ENCODE measurements around a stretch of chr16.

- RRBS = 4% methylated on average over 18 of the region's 23 CpGs
Observed at GRCh38 chr16:30395665-30395848, 337 bp downstream of the ZNF48 start.

DNA sequence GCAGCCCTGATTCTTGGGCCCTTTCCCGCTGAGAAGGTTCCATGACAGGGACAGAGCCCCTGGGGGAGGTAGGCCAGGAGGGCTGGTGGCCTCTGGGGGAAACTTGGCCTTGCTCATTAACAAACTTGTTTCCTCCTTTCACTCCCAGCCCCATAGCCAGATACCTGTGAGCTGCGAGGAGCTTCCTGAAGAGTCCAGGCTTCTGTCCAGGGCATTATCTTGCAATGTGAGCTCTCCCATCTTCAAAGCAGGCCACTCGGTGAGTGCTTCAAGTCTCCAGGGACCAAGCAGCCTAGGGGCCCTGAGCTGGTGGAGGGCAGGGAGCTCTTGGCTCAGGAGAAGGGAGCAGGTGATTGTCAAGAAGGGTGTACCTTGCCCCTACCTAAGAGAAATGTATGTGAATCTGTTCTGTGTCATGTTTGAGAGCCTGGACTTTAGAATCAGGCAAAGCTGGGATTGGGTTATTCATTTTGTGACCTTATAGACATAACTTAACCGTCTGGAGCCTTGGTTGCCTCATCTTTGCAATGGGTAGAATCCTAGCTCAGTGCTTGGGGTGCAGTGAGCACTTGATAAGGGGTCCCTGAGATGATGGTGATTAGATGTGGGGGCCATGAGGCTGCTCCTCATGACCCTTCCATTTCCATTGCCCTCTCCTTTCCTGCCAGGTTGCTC lies 16.0 kb downstream of the ZNF768 start:
- RRBS = no CpG with 5 or more reads among the region's 4 CpGs

DNA sequence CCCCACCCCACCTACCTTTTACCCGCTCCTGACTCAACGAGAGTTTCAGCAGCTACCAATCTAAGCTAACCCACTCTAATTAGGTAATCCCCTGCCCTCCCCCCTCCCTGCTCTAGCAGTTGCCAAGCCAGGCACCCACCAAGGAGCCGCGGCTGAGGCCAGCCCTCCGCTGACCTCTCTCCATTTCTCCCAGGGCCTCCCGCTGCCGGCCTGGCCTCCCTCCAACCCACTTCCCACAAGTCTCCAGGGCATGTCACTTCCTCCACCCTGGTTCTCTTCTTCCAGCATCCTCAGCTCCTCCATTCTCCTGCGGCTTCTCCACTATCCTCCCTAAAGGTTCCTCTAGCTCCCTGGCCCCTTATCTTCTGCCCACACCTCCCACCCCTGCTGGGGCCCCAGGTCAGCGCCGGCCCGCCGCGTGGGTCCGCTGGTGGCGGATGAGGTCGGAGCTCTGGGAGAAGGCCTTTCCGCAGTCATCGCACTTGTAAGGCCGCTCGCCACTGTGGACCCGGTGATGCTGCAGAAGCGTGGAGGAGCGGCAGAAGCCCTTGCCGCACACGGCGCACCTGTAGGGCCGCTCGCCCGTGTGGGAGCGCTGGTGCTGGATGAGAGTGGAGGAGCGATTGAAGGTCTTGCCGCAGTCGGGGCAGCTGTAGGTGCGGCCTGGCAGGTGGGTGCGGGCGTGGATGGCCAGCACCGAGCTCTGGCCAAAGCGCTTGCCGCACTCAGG lies 2.1 kb downstream of the ZNF768 start:
- RRBS = 99% methylated on average over 6 of the region's 39 CpGs

DNA sequence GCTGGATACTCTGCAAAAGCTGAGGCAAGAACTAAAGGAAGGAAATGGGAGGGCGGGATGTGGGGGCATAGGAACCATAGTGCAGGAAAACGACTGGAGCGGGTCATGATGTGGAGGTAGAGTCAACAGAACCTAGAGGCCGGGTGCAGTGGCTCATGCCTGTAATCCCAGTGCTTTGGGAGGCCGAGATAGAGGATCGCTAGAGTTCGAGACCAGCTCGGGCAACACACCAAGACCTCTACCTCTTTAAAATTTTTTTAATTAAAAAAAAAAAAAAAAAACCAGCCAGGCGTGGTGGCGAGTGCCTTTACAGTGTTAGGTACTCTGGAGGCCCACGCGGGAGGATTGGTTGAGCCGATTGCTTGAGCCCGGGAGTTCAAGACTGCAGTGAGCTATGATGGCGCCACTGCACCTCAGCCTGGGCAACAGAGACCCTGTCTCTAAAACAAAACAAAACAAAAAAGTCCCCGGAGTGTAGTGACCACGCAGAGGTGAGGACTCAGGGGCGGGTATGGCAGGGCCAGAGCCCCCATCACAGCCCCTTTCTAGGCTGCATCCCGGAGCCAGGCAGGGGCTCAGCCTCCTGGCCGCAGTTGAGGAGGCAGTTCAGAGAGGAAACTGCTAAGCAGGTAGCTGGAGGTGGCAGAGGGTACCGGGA lies 1.0 kb downstream of the ZNF747 start:
- RRBS = 0% methylated on average over 3 of the region's 21 CpGs

DNA sequence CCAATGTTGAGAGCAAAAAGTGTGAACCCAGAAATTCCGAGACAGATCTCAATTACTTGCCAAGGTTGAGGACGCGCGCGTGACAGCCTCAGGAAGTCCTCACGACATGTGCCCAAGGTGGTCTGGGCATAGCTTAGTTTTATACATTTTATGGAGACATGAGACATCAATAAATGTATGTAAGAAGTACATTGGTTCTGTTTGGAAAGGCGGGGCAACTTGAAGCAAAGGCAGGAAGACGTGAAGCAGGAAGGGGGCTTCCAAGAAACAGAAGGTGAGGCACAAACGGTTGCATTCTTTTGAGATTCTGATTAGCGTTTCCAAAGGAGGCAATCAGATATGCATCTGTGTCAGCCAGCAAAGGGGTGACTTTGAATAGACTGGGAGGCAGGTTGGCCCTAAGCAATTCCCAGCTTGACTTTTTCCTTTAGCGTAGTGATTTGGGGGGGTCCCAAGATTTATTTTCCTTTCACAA lies 586 bp upstream of the ZNF747 start:
- RRBS = no CpG with 5 or more reads among the region's 11 CpGs

DNA sequence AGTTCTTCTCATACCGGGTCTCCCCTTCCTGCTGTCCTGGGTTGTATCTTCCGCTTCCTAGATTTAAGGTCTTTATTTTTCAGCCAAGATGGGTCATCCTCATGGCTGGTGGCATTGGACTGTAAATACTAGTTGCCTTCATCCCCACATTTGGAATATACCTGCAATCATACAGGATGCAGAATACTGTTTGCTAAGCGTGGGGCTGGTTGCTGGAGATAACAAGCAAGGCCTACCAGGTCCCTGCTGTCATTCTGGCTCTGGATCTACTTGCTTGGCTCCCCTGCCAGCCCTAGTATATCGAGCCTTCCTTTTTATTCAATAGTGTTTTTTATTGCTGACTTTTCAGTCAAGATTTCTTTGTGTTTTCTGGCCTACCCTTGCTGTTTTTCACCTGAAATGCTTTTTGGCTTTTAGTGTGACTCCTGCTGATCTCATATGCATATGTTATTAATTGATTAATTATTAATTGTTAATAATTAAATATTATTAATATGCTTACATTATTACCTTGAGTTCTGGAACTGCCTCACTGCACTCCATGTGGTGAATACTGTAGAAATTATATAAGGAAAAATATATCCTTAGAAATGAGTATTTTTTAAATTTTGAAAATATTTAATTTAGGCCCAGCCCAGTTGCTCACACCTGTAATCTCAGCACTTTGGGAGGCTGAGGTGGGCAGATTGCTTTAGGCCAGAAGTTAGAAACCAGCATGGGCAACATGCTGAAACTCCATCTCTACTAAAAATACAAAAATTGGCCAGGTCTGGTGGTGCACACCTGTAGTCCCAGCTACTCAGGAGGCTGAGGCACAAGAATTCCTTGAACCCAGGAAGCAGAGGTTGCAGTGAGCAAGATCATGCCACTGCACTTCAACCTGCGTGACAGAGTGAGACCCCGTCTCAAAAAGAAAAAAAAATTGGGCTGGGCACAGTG lies 2.1 kb upstream of the ZNF688 start:
- RRBS = no CpG with 5 or more reads among the region's 6 CpGs

DNA sequence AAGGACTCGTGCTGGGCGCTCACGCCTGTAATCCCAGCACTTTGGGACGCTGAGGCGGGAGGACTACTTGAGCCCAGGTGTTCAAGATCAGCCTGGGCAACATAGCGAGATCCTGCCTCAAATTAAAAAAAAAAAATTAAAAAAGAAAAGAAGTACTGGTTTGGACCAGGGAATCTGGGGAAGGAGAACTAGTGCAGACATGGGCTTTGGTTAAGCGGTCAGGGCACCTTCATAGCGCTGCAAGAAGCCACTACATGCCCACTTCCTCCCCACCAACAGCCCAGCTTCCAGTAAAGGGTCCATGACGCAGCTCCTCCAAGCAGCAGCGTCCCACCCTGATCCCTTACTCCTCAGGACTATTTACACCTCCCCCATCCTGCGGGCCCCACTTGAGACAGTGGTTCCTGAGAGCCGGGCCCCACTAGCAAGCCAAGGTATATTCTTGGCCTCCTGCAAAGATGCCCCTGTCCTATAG lies 1.1 kb upstream of the PRR14 start:
- RRBS = no CpG with 5 or more reads among the region's 12 CpGs

DNA sequence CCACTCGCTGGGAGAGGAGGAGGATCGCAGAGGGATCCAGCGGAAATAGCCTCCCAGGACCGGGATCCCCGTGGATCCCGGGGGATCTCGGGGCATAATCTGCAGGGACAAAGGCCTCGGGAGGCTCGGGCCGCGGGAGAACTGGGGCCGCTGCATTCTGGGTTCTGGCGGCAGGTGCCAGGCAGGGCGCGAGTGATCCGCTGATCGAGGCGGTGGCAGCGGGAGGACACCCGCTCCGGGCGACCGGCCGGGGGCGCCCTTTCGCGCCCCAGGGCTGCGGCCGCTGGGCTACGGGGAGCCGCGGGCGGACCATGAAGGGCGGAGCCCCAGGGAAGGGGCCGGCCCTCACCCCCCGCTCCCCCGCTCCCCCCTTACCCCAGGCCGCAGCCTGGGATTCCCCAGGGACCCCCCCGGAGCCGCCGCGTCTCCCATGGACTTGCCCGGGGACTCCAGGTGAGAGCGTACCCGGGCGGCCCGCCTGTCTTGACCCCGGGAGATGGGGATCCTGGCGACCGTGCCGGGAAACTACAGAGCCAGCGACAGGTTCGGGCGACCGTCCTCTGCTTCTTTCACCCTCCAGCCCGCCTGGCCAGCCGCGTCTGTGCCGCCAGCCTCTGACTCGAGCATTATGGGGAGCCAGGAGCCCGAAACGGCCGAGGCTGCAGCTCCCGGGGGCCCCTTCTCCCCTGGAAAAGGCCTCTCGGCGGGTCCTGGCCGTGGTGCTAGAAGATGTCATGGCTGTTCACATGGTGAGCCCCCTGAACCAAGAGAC lies 642 bp downstream of the PRR14 start:
- RRBS = 0% methylated on average over 8 of the region's 67 CpGs

- RRBS = no CpG with 5 or more reads among the region's 6 CpGs
Observed at GRCh38 chr16:30660870-30661097, 2.6 kb downstream of the FBRS start.

- RRBS = no CpG with 5 or more reads among the region's 9 CpGs
Observed at GRCh38 chr16:30666183-30666807, 8.1 kb downstream of the FBRS start.

GRCh38 chr16:30699698-30700206 lies 781 bp downstream of the SRCAP start:
- RRBS = no CpG with 5 or more reads among the region's 9 CpGs

DNA sequence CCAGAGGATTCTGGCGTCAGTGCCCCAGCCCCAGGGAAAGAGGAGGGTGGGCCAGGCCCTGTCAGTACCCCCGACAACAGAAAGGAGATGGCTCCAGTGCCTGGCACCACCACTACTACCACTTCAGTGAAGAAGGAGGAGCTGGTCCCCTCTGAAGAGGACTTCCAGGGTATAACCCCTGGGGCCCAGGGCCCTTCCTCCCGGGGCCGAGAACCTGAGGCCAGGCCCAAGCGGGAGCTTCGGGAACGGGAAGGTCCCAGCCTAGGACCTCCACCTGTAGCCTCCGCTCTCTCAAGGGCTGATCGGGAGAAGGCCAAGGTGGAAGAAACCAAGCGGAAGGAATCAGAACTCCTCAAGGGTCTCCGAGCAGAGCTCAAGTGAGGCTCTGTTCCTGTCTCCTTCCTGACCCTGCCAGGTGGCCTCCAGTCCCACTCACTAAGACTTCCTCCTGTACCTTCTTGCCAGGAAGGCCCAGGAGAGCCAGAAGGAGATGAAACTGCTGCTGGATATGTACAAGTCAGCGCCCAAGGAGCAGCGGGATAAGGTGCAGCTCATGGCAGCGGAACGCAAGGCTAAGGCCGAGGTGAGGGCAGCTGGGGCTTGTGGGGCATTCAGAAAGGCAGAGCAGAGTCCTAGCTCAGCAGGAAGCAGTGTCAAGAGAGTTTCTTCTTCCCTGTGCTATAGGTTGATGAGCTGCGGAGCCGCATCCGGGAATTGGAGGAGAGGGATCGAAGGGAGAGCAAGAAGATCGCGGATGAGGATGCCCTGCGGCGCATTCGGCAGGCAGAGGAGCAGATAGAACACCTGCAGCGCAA lies 6.2 kb downstream of the RNF40 start:
- RRBS = no CpG with 5 or more reads among the region's 26 CpGs

- RRBS = no CpG with 5 or more reads among the region's 1 CpG
Observed at GRCh38 chr16:30876422-30876852, 17.4 kb downstream of the BCL7C start.

GRCh38 chr16:30901620-30902872 lies 5.6 kb downstream of the CTF1 start:
- RRBS = under 1% methylated on average over 27 of the region's 100 CpGs

- RRBS = no CpG with 5 or more reads among the region's 39 CpGs
Observed at GRCh38 chr16:30965577-30966448, 8.3 kb downstream of the SETD1A start.

DNA sequence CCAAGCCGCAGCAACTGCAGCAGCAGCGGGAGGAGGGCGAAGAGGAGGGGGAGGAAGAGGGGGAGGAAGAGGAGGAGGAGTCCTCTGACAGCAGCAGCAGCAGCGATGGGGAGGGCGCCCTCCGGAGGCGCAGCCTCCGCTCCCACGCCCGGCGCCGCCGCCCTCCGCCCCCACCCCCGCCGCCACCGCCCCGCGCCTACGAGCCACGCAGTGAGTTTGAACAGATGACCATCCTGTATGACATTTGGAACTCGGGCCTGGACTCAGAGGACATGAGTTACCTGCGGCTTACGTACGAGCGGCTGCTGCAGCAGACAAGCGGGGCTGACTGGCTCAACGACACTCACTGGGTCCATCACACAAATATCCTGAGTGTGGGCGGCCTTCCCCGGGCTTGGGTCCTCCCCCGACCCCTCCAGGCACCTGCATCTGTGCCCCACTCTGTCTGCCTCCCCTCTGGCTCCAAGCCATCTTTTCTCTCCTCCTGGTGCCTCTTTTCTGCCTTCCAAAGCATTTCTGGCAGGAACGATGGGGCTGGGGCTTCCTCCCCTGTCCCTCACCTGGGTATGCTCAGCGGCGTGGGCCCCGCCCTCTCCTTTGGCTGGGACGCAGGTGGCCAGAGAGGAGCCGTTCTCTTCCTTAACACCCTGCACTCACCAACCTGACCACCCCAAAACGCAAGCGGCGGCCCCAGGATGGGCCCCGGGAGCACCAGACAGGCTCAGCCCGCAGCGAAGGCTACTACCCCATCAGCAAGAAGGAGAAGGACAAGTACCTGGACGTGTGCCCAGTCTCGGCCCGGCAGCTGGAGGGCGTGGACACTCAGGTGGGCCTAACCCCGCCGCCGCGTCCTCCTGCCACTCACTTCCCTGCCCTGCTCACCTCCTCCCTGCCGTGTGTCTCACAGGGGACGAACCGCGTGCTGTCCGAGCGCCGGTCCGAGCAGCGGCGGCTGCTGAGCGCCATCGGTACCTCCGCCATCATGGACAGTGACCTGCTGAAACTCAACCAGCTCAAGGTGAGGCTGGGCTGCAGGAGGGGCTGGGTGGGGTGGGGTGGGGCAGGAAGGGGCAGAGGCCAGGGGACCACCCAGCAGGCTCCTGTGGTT lies 4.8 kb upstream of the HSD3B7 start:
- RRBS = no CpG with 5 or more reads among the region's 64 CpGs

GRCh38 chr16:31001903-31002924 lies 8.2 kb downstream of the STX1B start:
- RRBS = no CpG with 5 or more reads among the region's 23 CpGs

DNA sequence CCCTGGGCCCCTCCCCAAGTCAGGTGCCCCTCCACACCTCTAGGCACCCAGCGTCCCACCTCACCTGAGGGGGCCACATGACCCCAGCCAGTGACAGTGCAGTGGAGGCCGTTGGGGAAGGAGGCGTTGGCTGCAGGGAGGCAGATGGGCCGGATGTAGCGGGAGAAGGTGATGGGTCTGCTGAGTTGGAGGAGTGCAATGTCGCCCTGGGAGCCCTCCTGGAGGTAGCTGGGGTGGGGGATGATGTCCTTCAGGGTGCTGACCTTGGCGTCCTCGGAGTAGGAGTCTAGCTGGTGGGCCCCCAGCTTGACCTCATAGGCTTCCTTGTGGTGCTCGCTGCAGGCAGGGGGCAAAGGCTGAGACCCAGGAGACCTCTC lies 2.9 kb downstream of the PRSS8 start:
- RRBS = no CpG with 5 or more reads among the region's 9 CpGs

DNA sequence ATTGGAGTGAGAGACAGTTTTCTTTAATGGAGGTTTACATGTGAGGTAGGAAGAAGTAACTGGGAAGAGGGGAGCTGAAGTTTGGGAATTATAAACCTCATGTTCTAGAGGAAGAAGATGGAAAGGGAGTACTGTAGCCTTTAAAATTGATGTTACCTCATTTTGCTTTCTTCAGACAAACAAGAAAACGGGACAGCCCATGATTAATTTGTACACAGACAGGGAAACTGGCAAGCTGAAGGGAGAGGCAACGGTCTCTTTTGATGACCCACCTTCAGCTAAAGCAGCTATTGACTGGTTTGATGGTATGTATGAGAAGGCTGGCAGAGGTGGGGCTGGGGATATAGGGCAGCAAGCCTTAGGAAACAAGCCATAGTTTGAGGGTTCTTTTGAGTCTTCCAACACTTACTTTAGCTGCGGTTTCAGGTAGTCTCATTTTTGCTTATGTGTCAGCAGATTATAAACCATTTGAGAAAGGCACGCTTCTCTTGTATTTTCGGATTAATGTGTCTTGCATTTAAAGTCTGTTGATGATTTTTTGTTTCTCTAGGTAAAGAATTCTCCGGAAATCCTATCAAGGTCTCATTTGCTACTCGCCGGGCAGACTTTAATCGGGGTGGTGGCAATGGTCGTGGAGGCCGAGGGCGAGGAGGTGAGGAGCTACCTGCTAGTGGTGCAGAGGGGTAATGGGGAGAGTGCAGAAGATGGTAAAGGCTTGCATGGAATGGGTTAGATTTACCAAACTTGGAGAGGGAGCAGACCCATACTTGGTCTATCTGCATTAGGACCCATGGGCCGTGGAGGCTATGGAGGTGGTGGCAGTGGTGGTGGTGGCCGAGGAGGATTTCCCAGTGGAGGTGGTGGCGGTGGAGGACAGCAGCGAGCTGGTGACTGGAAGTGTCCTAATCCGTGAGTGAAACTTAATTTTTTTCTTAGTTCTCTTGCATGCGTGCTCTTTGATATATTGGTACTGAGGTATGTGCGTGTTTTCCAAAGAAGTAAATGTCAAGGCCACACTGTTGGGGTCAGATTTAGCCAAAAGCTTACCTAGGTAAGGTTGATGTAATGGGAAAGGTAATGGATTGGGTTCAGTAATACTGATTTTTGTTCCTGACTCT lies 9.9 kb downstream of the FUS start:
- RRBS = no CpG with 5 or more reads among the region's 19 CpGs

- RRBS = no CpG with 5 or more reads among the region's 7 CpGs
Observed at GRCh38 chr16:31347214-31347584, 7.8 kb upstream of the ITGAX start.